Measurements from ENCODE around the genes ATF3 and ANGEL2.

GRCh38 chr1:212587460-212587708, 21.2 kb upstream of the ATF3 start:
- PRO-cap, 4 experiments: no peak in any of the 4 experiments
- RAMPAGE, long total RNA, 2 experiments: no peak in any of the 2 experiments
- RRBS: no CpG with 5 or more reads among the region's 2 CpGs

DNA sequence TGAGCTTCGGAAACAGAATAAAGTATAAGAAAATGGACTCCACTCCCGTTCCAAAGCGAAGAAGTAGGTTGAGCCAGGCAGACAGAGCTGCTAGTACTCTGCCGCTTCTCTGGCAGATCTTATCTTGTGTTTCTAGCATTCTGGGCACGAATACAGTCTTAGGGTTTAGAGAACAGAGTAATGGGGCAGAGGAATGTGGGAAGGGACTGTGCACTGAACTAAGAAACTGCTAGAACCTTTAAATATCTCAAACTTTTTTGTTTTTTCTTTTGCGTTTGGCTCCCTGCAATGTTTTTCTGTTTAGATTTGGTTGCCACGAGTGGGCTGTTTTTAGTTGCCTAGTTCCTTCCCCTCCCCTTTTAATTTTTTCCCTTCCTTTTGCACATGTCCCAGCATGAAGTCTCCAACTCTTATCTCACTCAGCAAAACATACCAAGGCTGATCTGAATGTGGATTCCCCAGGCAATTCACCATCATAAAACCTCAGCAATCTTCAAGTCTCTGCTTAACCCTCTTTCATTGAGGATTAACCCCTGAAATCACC, 3.1 kb upstream of the ATF3 start:
- PRO-cap, 4 experiments: peak in 1 of 4 experiments; most common plus-strand start position 369 of the sequence (in 1); most common minus-strand start position 215 of the sequence (in 1)
- RAMPAGE, long total RNA, 2 experiments: no peak in any of the 2 experiments
- RRBS: no CpG with 5 or more reads among the region's 7 CpGs

- PRO-cap, 4 experiments: peak in 4 of 4 experiments; most common plus-strand start chr1:212608761 (in 4); most common minus-strand start chr1:212609448 (in 4)
- RAMPAGE, long total RNA, 2 experiments: start-site peak on the plus strand in 1 of 2 experiments, at chr1:212608757-212608790 at its widest, 34 reads per replicate
- RRBS: 2% methylated on average over 15 of the region's 115 CpGs
Measured at GRCh38 chr1:212608622-212609693, at the start of gene ATF3. Gene ATF3 (plus strand): TSS chr1:212608761.

DNA sequence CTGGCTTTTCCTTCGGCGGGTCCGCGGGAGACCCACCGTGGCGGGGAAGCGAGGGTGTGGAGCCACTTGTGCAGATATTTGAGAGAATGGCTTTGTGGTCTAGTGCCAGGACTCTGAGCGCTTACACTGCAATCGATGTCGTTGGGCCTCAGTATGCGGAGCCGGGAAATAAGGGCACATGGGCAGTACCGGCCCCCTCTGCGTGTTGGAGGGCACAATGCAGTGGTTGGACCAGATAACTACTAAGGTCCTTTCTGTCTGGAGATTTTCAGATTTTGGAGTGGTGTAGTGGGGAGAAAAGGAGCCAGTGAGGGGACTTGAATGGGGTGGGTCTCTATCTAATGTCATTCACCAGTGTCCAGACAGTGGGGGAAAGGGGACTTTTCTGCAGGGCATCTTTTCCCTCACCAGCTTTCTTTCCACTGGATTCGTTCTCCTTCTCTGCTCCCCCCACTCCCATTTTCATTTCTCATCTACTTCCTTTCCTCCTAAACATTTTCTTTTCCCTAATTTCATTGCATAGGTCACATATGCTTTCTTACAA, 1.2 kb downstream of the ATF3 start:
- PRO-cap, 4 experiments: peak in 2 of 4 experiments; most common minus-strand start position 128 of the sequence (in 2)
- RAMPAGE, long total RNA, 2 experiments: start-site peak on the plus strand in 1 of 2 experiments, centred at position 236 of the sequence, 7 reads per replicate
- RRBS: no CpG with 5 or more reads among the region's 15 CpGs

DNA sequence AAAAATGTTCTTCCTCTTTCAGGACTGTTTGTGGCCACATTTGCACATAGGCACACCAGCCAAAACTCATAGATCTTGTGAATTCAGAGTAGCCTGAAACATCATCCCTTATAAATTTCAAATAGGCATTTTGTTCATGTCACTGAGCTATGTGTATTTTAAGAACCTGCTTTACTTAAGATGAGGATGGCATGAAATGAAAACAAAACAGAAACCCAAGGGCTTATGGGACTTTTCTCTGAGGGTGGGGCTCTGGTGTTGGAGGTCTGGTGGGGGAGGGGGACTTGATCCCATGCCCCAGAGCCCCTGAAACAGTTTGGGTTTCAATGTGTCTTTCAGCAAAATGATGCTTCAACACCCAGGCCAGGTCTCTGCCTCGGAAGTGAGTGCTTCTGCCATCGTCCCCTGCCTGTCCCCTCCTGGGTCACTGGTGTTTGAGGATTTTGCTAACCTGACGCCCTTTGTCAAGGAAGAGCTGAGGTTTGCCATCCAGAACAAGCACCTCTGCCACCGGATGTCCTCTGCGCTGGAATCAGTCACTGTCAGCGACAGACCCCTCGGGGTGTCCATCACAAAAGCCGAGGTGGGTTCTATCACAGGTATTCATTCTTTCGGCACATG, 6.2 kb downstream of the ATF3 start:
- PRO-cap, 4 experiments: no peak in any of the 4 experiments
- RAMPAGE, long total RNA, 2 experiments: start-site peak on the plus strand in 1 of 2 experiments, centred at position 452 of the sequence, 19 reads per replicate
- RRBS: no CpG with 5 or more reads among the region's 9 CpGs

DNA sequence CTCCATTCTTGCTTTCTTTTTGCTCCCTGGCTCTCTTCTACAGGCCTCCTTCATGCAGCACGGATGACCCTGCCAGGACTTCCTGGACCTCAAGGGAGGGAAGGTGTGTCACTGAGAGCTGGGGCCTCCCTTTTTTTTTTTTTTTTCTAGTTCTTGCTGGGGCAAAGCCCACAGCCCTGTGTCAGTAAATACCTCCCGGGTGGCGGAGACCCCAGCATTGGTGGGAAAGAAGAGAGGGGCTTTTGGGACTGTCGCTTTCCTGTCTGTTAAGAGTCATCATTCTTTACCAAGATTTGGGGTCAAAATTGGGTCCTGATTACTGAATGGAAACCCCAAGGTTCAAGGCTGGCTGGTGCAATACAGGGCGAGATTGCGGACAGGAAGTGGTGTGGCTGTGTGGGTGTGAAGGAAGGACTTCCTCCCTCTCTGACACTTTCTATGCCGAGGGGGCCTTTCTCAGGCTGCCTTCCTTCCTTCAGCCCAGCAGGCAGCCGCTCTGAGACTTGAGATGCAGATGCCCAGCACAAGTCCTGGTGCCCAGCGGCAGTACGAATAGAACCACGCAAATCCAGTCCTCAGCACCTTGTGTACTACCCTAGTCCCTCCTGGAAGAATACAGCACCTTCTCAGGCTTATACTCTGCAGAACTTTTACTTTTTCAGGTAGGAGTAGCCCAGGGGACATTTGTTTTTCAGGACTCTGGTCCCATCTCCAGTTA, 16.4 kb downstream of the BATF3 start:
- PRO-cap, 4 experiments: no peak in any of the 4 experiments
- RAMPAGE, long total RNA, 2 experiments: no peak in any of the 2 experiments
- RRBS: no CpG with 5 or more reads among the region's 11 CpGs

DNA sequence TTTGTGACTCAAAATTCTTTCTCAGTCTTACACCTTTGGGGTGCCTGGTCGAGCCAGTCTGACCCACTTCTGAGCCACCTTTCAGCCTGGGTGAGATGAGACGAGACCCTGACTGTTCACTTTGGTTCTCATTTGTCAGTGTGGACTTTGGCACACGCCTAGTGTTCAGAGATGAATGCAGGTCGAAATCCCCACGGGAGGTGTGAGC, 8.0 kb downstream of the BATF3 start:
- PRO-cap, 4 experiments: no peak in any of the 4 experiments
- RAMPAGE, long total RNA, 2 experiments: no peak in any of the 2 experiments
- RRBS: no CpG with 5 or more reads among the region's 5 CpGs

- PRO-cap, 4 experiments: no peak in any of the 4 experiments
- RAMPAGE, long total RNA, 2 experiments: no peak in any of the 2 experiments
- RRBS: no CpG with 5 or more reads among the region's 4 CpGs
Measured at GRCh38 chr1:212827801-212828198, 19.6 kb downstream of the SPATA45 start.

DNA sequence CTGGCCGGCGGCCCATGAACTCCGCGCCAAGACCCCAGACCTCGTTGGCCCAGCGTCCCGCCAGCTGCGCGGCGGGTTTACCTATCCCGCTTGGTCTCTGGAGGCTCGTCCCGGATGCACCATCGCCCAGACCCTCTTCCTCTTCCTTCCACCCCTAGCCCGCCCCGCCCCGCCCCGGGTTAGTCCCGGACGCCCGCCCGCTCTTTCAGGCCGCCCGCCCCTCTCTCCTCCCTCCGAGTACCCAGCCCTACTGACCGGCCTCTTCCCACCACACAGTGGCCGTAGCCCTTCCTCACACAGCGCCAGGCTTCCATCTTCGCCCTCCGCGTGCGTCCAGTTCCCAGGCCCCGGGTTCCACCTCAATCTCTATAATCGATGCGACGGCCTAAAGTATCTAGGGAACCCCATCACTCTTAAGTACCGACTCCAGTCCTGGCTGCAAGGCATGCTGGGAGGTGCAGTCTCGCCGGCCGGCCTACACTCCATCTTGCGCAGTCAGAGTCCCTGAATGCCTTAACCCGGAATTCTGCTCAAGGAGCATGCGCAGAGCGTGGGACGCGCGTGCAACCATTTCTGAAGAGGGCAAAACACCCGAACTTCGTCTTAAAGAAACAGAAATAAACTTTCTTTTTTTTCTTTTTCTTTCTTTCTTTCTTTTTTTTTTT, at the start of gene ANGEL2:
TSS of gene ANGEL2 (minus strand) at position 510 of the 665 bp plus-strand sequence.
- PRO-cap, 4 experiments: peak in 4 of 4 experiments; most common plus-strand start position 271 of the sequence (in 4); most common minus-strand start position 99 of the sequence (in 2)
- RAMPAGE, long total RNA, 2 experiments: start-site peak on the minus strand in 1 of 2 experiments, centred at positions 109 to 429 of the sequence, 116 to 441 reads per replicate
- RRBS: 1% methylated on average over 31 of the region's 49 CpGs

GRCh38 chr1:213733559-213734217, 254.1 kb upstream of the PROX1 start:
- PRO-cap, 4 experiments: no peak in any of the 4 experiments
- RAMPAGE, long total RNA, 2 experiments: no peak in any of the 2 experiments
- RRBS: no CpG with 5 or more reads among the region's 2 CpGs

DNA sequence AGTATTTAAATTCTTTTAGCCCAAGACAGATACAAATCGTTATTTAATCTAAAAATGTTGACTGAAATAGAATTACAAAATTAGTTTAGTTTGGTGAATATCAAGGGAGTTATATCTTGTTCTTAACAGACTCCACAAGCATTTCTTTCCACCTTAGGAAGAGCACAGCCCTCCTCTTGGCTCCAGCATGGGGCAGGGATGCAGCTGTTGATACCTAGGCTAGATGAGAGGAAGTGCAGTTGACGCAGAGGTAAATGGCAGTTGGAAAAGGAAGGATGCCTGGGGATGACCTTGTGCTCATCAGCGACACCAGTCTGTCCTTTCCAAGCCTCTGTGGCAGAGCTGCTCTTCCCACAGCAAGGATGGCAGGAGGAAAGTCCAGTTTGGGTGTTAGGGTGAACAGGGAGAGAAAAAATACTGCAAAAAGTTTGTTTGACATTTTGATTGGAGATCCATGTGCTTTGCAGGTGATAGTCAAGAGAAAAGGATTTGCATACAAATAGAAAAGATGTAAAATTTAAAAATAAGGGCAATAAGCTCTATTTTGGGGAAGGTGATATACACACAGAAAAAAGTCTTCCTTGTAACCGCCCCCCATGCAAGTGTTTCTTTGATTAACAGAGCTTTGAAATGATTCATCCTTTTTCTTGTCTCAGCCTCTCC, 6.2 kb downstream of the PROX1 start:
- PRO-cap, 4 experiments: no peak in any of the 4 experiments
- RAMPAGE, long total RNA, 2 experiments: no peak in any of the 2 experiments
- RRBS: no CpG with 5 or more reads among the region's 4 CpGs

DNA sequence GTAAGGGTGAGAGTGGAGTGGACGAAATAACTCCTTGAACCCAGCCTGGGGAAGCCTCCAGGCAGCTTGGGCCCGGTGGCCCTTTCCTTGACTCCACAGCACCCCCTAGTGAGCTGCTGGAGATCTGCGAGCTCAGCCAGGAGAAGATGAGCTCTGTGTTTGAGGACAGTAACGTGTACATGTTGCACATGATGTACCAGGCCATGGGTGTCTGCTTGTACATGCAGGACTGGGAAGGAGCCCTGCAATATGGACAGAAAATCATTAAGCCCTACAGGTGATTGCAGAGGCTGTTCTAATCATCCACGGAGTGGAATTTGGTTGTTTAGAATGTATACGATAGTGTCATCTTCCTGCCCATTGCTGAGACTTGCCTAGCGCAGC, 50.9 kb downstream of the SMYD2 start:
- PRO-cap, 4 experiments: no peak in any of the 4 experiments
- RAMPAGE, long total RNA, 2 experiments: no peak in any of the 2 experiments
- RRBS: no CpG with 5 or more reads among the region's 7 CpGs

- PRO-cap, 4 experiments: no peak in any of the 4 experiments
- RAMPAGE, long total RNA, 2 experiments: no peak in any of the 2 experiments
- RRBS: no CpG with 5 or more reads among the region's 17 CpGs
Measured at GRCh38 chr1:214355839-214356782, 75.2 kb downstream of the SMYD2 start.

DNA sequence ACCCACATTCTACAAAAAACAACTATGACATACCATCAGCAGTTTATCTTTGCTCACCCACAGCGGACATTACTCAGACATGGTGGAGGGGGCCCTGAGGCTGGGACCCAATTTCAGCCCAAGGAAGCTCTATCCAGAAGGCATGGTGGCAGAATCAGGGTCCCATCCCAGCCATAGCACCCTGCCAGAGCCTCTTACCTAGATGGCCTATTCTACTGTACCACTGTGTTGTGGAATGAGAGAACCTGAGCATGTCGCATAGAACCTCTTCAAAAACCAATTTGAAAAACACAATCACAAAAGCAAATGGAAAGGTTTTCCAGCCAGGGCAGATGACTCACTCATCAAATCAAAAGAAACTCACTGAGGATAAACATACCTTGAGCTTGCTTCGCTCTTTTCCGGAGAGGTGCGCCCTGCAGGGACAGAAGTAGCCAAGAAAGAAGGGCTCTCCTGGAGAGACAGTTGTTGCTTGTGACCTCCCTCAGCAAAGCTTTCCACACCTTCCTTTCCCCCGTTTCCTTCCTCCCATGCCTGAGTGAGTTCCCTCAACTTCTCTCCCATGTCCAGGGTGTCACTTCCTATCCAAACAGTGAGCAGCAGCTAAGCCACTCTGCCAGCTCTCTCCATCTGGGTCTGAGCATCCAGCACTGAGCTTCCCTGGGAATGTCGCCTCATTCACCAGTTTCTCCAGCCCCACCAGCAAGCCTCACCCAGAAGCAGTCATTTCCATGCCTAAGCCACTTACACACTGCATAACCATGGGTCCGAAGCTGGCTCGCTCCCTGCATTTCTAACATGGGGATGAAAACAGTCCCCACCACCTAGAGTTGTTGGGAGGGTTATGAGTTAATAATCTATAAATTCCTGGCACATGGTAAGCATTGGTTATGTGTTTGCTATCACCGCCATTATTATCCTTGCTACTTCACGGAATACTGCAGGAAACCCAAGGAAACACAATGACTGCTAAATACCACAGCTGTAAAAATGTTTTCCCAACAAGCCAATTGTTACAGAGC, 75.1 kb downstream of the PTPN14 start:
- PRO-cap, 4 experiments: no peak in any of the 4 experiments
- RAMPAGE, long total RNA, 2 experiments: no peak in any of the 2 experiments
- RRBS: no CpG with 5 or more reads among the region's 11 CpGs

DNA sequence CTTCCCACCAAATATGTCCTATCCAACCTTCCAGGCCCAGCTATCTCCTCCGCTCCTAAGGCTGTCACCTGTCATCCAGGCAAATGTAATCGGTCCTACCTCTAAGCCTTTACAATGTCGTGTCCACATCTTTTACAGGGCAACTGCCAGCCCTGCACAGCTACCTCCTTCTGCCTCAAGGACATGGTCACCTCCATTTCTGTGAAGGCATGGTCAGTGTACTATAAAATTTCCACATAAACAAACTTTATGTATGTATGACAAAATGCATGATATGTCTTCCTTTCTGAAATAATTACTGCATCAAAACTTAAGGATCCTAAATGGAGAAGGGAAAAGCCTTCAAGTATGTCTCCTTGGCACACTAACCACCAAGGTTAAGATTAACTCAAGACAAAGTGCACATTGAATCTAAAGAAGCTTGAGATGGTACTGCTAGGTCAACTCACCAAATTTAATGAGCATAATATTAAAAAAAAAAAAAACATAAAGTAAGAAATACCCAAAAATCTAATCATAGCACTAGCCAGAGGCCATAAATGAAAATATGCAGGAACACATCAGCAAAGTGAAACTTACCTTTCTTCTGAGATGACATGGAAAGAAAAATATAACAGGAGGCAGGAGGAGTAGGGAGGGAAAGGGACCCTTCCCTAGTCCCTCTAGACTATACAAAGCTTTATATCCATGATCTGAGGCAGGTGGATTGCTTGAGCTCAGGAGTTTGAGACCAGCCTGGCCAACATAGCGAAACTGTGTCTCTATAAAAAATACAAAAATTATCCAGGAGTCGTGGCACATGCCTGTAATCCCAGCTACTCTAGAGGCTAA, 34.2 kb downstream of the PTPN14 start:
- PRO-cap, 4 experiments: no peak in any of the 4 experiments
- RAMPAGE, long total RNA, 2 experiments: no peak in any of the 2 experiments
- RRBS: no CpG with 5 or more reads among the region's 5 CpGs

- PRO-cap, 4 experiments: no peak in any of the 4 experiments
- RAMPAGE, long total RNA, 2 experiments: no peak in any of the 2 experiments
- RRBS: no CpG with 5 or more reads among the region's 6 CpGs
Measured at GRCh38 chr1:215650468-215651037, 83.4 kb downstream of the KCTD3 start.

GRCh38 chr1:216311332-216311970, 111.8 kb downstream of the USH2A start:
- PRO-cap, 4 experiments: no peak in any of the 4 experiments
- RAMPAGE, long total RNA, 2 experiments: no peak in any of the 2 experiments
- RRBS: no CpG with 5 or more reads among the region's 11 CpGs

DNA sequence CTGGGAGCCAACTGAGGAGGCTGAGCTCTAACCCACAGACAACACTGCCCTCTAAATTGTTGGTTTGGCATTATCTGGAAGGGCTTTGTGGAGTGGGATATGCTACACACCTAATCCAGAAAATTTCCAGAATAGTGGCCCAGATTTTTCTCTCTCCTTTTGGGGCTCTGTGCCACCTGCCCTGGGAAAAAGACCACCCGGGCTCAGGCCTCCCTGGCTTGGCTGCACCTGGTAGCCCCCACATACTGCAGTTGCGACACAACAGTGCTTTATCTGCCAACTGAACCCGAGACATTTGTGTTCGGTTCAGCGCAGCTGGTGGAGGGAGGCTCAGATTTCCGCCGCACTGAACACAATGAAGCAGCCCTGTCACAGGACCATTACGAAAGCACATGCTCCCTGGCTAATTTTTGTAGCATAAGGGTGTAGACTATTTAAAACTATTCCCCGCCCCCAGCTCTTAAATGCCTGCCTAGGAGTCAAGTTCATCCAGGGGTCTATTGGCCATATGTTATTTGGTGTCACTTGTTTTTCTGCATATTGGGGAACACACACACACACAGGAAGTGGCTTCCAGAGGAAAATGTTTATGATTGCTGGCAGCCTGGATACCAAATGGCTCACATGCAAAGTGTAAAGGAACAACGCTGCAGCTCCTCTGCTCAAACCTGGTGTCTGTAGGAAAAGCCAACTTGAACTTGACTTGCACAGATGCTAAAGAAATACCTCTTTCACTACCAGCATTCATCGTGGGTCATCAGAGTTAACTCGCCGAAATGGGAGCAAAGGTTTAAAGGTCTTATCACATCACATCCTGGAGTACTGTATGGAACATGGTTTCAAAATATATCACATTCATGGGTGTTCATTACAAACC, 92.4 kb upstream of the ESRRG start:
- PRO-cap, 4 experiments: peak in 2 of 4 experiments; most common plus-strand start position 618 of the sequence (in 1); most common minus-strand start position 297 of the sequence (in 1)
- RAMPAGE, long total RNA, 2 experiments: no peak in any of the 2 experiments
- RRBS: no CpG with 5 or more reads among the region's 13 CpGs

DNA sequence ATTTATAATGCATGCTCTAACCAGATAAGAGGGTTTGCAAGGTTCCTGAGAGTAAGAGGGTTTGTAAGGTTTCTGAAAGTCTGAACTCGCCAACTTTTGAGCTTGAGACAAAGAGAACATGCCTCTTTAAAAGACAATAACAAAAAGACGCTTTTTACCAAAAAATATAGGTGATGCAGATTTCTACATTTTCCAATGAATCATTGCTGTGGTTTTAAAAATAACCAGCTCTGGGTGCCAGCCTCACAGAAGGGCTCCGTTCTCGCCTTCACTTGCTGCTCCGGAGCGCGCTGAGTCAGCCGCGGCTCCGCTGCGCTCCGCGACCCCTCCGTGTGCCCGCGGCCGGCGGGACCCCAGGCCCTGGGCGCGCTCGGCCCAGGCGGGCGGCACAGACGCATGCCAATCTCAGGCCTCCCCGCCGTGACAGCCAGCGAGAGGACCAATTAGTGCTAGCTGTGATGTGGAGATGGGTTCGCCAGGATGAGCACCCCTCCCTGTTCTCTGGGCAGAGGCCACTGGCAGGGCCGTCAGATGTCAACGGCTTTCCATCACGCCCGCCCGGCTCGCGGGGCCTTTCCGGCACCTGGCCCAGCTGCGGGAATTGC, 293.7 kb downstream of the SPATA17 start:
- PRO-cap, 4 experiments: peak in 1 of 4 experiments; most common plus-strand start position 342 of the sequence (in 1)
- RAMPAGE, long total RNA, 2 experiments: no peak in any of the 2 experiments
- RRBS: 8% methylated on average over 13 of the region's 37 CpGs

GRCh38 chr1:218344852-218345167, 326 bp upstream of the TGFB2 start:
- PRO-cap, 4 experiments: peak in 3 of 4 experiments; most common plus-strand start chr1:218345023 (in 3)
- RAMPAGE, long total RNA, 2 experiments: no peak in any of the 2 experiments
- RRBS: no CpG with 5 or more reads among the region's 4 CpGs